Parietal lobe (tissue), 2 donors: ENCODE results near the genes TOB1, NME1 and CA10.

GRCh38 chr17:50689841-50690564, 17.7 kb downstream of the ANKRD40 start:
- RAMPAGE, long total RNA: no peak

- RAMPAGE, long total RNA: no peak
These were observed 16.1 kb downstream of the ANKRD40 start for GRCh38 chr17:50691330-50692234.

DNA sequence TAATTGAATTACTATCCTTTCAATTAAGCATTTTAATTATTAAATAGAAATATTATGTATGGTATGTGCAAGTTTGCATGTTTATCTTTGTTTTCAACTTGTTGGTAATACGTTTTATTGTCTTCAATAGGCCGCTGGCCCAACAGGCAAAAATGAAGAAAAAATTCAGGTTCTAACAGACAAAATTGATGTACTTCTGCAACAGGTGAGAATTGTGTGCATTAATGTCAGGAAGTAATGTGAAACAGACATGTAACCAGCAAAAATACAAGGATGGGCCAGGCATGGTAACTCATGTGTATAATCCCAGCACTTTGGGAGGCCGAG, 22.1 kb downstream of the LUC7L3 start:
- RAMPAGE, long total RNA: no peak

GRCh38 chr17:50750887-50751355, 16.4 kb downstream of the ANKRD40CL start:
- RAMPAGE, long total RNA: no peak

- RAMPAGE, long total RNA: no peak
These were observed 4.1 kb downstream of the ANKRD40CL start for GRCh38 chr17:50763129-50763673.

DNA sequence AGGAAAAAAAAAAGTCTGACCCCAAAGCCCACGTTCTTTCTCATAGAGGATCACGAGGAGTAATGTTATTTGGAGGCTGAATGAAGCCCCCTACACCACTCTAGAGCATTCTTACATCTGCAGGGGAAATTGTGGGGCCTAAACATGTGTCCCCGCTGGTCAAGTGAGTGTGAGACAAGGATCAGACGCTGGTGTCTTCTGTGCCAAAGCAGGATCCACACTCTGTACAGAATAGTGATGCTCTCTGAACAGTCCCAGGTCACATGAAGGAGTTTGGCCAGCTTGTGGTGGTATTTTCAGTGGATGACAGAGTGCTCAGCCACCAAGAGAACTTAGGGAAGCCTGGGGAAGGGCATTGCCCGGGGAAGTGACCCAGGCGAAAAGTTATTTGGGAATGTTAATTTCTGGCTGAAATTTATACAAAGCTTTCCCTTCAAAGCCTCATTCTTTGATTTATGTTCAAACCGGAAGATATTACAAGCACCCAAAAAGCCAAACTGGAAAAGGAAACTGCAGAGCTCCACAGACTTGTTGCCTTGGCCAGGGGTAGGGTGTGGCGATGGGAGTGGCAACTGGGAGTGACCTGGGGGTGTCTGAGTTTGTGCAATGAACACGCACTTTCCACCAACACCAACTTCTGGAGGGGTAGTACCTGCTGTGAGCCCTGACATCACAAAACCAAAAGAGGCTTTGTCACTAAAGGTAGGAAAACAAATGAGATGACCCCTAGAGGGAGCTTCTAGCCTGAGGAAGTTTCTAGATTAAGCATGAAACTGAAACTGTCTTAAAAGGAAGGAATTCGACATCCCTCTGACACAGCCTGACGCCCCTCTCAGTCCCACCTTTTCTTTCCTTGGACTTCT, 14.4 kb downstream of the TOB1 start:
- RAMPAGE, long total RNA: no peak

GRCh38 chr17:50853042-50853671, 13.0 kb downstream of the TOB1 start:
- RAMPAGE, long total RNA: no peak

DNA sequence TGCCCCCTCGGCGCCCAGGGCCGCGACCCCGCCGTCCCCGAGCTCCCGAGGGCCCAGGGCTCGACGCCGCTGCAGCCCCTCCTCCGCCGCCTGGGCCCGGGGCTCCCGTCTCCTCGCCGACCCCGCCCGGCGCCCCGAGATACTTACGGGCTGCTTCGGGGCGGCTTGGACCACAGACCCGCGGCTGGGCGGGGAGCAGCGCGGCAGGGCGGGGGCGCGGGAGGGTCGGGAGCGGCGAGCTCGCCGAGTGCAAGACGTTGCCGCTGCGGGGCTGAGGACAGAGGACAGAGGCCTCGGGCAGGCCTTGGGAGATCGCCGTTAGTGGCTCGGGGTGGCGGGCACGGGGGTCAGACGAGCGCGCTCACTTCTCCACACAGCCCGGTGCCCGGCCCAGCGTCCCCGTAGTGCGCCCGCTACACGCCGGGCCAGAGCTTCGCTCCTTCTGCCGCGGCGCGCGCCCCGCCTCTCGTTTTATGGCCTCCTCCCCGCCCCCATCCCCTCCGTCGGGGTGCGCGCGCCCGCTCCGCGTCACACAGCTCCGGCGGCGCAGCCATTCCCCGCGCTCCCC, at the start of gene TOB1:
Gene TOB1 (minus strand): TSS at position 444 of the 568 bp plus-strand sequence.
- RAMPAGE, long total RNA: start-site peak on the minus strand centred at position 456 of the sequence, 26 bp wide, 23 and 39 reads in 2 replicates

GRCh38 chr17:50949548-50950673, 83.8 kb upstream of the TOB1 start:
- RAMPAGE, long total RNA: no peak

DNA sequence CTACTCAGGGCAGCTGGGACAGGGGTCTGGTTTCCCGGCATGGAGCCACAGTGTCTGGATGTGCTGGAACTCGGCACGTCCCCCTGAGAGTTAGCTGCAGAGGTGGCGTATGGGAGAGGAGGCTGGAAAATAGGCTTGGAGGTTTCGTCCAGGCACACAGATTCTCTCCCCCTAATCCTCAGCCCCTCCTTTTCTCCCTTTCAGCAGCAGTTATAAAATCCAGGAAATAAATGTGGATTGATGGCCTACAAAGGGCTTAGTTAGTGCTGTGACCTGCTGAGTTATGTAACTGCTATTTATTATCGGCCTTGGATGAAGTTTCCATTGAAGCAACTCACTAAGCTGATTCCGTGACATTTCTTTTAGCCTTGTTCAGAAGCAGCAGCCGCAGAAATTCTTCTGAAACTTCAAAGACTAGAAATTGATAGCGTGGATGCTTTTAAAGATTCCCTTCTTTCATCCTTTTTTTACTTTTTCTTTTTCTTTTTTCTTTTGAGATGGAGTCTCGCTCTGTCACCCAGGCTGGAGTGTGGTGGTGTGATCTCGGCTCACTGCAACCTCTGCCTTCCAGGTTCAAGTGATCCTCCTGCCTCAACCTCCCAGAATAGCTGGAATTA, 89.7 kb upstream of the TOB1 start:
- RAMPAGE, long total RNA: no peak

DNA sequence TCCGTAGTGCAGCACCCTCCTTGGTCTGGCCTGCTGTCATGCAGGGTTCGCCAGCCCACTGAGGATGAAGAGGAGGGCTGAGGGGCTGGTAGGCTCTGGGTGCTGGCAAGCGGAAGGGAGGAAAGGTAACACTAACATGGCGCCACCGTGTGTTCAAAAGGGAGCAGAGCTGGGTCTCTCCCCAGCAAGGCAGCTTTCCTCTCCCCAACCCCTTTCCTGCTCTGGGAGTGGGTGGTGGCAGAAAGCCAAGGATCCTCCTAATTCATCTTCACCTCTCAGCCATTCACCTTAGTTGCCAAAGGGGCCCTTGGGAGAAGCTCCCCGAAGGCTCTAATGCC, 90.6 kb upstream of the TOB1 start:
- RAMPAGE, long total RNA: no peak

GRCh38 chr17:51013942-51014438, 106.7 kb downstream of the SPAG9 start:
- RAMPAGE, long total RNA: no peak

GRCh38 chr17:51091707-51092167, 28.9 kb downstream of the SPAG9 start:
- RAMPAGE, long total RNA: no peak

DNA sequence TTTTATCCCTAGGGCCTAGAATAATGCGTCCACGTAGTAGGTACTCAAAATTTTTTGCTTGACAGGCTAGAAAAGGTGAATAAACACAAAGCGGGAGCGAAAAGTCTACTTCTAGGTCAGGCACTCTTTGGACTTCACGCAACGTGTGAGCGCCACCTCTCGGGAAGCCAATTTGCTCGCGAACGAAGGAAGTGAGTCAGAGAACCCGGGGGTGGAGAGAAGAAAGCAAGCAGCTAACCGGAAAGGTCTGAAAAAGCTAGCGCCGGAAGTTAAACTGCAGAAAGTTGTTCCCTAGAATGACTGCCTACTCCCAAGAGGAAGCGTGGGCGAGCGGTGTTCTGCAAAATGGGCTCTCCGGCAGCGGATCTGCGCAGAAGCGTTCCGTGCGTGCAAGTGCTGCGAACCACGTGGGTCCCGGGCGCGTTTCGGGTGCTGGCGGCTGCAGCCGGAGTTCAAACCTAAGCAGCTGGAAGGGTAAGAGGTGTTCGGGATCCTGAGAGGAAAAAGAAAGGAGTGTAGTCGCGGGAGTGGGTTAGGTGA, at the start of gene NME1:
Gene NME1 (plus strand): TSS at position 371 of the 540 bp plus-strand sequence.
- RAMPAGE, long total RNA: start-site peak on the plus strand centred at position 410 of the sequence, 37 bp wide, 380 and 87 reads in 2 replicates

DNA sequence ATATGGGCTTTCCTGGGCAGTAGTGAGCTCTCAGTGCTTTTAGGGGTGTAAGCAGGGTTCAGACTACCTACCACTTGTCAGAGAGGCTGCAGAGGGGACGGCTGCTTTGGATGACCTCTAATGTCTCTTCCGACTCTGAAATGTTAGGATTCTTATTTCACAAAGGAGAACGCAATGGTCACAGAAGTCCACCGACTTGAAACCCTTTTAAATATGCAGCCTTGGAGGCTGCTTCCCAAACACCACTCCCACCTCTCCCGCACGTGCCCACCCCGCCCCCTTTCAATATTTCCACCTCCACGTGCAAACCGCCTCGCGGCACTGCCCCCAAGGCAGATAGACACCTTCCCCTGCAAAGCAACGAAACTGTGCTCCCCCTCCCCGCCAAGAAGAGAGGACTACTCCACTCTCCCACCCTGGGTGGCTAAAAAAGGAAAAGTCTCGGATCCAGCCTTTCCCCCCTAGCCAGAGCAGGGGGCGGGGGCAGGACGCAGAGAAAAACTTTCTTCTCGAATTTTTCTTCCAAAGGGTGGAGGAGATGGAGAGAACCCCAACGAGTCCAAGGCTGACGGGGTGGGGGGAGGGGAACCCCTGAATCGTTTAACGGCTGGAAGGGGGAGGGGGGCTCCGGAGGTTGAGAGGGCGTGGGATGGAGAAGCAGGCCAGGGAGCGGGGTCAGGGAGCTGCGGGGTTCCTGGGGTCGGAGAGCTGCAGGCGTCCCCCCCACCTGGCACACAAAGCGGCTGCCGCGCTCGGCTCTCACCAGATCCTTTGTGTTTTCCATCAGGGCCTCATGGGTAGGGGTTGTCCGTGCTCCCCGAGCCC, 565 bp downstream of the MBTD1 start:
- RAMPAGE, long total RNA: no peak

DNA sequence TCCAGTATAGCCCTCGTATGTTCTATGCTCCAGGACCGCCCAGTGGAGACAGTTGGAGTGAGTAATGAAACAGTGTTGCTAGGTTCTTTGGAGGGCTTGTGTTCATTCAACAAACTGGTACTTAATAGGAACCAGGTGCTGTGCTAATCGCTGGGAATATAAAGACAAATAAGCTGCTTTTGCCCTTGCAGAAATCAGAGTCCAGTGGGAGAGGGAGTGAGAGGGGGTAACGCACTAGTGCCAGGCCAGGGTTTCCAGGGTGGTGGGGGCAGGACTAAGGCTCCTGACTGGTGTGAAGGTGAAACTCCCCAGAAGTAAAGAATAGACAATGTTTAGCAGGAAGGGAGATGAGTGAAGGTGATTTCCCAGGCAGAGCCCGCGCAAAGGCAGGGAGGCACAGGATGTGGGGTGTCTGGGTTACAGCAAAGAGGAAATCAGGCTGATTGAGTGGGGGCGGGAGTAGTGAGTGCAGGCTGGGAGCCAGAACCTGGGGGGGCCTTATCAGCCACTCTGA, 167.4 kb downstream of the UTP18 start:
- RAMPAGE, long total RNA: no peak

GRCh38 chr17:52158183-52159320, at the start of gene CA10:
Gene CA10 (minus strand): TSS chr17:52158714.
- RAMPAGE, long total RNA: no peak

DNA sequence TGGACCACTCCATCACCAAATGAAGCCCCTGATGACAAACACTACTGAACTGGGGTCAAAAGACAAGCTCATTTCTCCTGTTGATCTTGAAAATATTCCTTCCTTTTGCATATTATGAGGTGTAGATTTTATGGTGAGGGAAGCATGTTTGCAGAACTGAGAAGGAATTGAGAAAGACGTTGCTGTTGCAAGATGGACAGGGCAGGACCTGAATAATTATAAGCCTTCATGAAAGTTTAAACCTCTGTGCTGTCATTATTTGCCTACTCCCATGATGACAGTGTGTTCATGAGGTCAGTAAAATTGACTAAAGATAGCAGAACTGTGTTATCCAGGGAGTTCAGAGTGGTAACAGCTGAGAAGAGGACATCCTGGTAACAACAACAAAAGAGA, 45.4 kb upstream of the HLF start:
- RAMPAGE, long total RNA: no peak

- RAMPAGE, long total RNA: no peak
These were observed 25.9 kb upstream of the HLF start for GRCh38 chr17:55238968-55239228.

GRCh38 chr17:55269785-55270269, 5.1 kb downstream of the HLF start:
- RAMPAGE, long total RNA: no peak